Skin of body (tissue), 2 donors: ENCODE measurements around the gene MCM3AP.

GRCh38 chr21:46000389-46001422 lies 19.1 kb downstream of the COL6A1 start:
- RAMPAGE, long total RNA = no peak

GRCh38 chr21:46049032-46050023 lies 48.6 kb upstream of the COL6A2 start:
- RAMPAGE, long total RNA = no peak

DNA sequence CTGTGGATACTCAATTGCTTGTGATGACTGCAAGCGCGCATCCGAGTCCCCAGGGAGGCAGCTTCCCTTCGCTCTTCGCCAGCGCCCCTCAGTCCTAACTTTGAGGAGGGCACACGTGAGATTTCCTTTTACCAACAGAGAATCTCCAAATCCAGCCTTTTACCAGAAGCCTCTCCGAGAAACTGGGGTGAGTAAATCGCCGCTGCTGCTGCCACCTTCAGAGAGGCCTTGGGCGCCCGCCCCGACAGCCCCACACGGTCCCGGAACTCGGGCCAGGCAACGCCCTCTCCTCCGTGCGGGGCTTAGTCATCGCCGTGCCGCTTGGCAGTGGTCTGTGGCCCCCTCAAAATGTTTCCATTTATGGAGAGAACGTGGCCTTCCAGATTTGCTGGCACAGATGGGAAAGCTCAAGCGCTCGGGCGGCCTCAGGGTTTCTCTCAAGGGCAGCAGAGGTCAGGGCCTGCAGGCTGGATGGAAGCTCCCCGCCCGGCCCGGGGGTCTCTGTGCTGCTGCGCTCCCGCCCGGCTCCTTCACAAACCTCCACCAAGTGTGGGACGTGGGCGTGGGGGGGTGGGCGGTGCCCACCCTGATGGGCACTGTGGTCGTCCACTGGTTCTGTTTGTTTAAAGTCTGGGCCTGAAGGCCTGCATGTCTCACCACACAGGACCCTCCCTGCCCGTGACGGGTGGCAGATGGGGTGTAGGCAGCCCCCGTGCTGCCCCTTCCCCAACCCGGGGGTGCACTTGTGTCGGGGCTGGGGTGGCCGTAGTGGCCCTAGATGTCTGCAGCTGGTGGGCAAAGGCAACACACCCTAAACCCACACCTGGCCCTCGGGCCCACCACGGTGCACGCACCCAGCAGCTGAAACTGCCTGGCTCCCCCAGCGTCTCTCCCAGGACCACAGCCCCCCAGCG lies 41.2 kb upstream of the COL6A2 start:
- RAMPAGE, long total RNA = no peak

DNA sequence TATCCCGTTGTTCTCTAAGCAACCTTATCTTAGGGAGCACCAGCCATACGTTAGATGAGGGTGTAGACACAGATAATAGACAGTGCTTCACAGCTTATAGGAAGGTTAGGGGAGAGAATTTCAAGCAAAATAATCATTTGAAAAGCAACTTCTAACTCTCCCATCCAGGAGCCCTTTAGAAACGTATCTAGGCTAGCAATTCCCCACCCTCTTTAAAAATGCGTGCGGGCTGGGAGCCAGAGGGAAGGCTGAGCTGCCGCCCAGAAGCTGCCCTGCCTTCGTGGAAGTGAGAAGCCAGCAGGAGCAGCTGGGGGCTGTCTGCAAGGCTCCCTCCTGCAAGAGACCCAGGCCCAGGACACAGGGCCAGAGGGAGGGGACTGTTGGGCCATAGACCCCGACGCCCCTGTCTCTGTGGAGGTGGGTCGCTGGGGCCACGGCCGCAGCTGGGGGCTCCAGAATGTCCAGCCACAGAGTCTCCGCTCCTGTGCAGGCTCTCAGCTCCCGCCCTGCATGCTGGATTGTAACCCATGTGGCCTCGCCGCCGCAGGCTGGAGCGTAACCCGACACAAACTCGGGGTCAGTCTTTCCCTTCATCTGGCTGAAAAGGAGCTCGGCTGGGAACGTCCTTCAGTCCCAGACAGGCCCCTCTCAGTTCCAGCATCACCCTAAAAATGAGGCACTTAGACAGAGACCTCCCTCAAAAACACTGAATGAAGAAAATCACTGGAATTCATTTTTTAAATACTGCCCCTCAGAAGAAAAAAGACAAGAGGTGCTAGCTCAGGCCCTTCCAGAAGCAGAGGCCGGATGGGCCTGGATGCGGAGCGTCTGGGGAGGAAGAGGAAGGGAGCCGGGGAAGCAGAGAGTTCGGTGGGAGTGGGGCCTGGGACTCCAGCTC lies 31.0 kb upstream of the COL6A2 start:
- RAMPAGE, long total RNA = no peak

DNA sequence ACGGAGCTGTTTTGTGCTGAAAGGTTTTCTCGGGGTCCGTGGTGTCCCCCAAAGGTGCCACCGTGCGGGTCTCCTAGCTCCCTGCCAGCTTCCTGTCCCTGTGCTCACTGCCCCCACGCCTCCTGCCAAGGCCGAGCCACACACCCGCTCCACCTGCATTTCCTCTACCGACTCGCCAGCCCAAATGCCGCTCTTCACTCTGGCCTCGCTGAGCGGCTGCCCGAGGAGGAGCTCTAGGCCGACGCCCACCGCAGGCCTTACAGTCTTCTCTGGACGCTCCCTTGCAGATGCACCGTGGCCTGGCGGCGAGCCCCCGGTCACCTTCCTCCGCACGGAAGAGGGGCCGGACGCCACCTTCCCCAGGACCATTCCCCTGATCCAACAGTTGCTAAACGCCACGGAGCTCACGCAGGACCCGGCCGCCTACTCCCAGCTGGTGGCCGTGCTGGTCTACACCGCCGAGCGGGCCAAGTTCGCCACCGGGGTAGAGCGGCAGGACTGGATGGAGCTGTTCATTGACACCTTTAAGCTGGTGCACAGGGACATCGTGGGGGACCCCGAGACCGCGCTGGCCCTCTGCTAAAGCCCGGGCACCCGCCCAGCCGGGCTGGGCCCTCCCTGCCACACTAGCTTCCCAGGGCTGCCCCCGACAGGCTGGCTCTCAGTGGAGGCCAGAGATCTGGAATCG lies 26.3 kb downstream of the FTCD start:
- RAMPAGE, long total RNA = no peak

DNA sequence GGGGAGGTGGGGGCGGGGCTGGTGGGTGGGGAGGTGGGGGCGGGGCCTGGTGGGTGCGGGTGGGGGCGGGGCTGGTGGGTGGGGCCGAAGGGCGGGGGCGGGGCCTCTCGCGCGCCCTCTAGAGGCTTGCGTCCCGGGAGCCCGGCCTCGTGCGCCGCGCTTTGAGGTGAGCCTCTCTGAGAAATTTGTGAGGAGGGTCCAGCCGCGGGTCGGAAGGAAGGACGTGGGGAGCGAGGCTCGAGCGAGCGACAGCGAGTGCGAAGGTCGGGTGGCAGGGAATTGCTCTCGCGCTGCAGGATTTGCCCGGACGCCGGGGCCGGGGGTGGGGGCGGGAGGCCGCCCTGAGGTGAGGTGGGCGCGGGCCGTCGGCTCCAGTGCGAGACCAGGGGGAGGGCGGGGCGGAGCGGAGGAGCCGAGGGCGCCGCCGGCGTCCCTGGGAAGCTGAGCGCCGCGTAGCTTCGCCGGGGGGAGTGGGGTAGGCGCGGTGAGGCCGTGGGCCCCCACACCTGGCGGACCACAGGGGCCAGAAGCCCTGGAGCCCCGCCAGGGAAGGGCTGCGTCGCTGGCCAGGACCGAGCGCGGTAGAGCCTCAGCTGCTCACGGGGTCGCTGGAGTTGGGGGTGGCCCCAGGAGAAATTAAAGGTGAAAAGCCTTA lies 654 bp upstream of the LSS start:
- RAMPAGE, long total RNA = no peak

DNA sequence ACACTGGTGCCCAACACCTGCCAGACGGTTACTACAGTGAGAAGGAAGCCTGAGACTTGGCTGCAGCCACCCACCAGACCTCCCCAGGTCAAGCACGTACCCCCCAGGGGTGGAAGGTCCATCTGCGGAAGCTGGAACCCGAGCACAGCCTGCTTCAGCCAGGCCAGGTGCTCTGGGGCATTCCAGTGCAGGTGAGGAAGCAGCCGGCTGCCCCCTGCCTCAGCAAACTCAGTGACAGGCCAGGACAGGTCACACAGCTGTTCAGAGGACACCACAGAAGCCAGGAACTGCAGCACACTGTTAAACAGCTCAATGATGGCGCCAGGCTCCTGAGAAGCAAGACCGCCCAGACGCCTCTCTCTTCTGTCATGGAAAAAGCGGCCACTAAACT lies 16.1 kb upstream of the LSS start:
- RAMPAGE, long total RNA = no peak

- RAMPAGE, long total RNA = no peak
Observed at GRCh38 chr21:46254362-46255075, 25.9 kb upstream of the LSS start.

- RAMPAGE, long total RNA = no peak
Observed at GRCh38 chr21:46256241-46256723, 27.7 kb upstream of the LSS start.

DNA sequence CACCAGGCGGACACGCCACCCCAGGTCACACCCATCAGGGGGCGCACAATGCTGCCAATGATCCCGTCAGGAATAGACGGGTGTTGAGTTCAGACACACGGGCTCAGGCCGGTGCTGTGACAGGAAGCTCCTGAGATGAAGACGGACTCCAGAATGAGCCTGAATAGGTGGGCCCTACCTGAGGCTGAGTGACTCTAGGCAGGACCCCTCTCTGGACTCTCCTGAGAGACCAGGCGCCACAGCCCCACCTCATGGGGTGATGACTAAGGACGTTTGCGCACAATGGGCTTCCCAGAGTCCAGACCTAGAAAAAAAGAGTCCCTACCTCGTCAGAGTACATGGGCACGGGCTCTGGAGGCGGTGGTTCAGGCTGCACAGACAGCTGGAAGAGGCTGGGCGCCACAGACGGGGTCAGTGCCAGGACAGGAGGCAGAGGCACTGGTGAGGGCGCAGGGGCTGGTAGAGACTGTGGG lies 20.4 kb downstream of the MCM3AP start:
- RAMPAGE, long total RNA = no peak

- RAMPAGE, long total RNA = no peak
Observed at GRCh38 chr21:46285515-46286133, at the start of gene MCM3AP. Gene MCM3AP, minus strand, starts transcription at chr21:46285611.

- RAMPAGE, long total RNA = no peak
Observed at GRCh38 chr21:46374710-46375444, 50.9 kb downstream of the PCNT start.

DNA sequence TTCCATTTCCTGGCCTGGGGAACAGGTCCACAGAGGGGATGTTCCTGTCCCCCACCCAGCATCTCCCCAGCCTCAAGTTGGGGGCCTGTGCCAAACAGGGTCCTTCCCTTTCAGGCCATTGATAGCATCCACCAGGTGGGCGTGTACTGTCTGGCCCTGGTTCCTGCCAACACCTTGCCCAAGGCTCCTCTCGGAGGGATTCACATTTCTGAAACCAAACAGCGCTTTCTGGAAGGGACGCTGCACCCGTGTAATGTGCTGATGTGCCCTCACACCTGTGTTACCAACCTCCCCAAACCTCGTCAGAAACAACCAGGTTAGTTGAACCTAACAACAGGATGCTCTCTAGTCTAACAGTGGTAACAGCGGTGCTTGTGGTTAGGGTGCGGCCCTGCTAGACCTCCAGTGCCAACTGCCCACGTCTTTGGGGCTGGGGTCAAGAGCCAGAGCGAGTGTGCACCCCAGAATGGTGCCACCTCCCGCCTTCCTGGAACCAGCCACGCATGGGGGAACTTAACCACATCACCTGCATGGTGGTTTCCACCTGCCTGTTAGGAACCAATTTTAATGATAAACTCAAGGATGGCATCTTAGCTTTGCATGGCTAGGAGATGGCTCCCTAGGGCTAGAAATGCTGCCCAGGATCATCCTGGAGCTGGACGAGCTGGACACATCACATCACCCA lies 54.3 kb downstream of the S100B start:
- RAMPAGE, long total RNA = no peak

- RAMPAGE, long total RNA = no peak
Observed at GRCh38 chr21:46554046-46554412, 50.9 kb downstream of the S100B start.

DNA sequence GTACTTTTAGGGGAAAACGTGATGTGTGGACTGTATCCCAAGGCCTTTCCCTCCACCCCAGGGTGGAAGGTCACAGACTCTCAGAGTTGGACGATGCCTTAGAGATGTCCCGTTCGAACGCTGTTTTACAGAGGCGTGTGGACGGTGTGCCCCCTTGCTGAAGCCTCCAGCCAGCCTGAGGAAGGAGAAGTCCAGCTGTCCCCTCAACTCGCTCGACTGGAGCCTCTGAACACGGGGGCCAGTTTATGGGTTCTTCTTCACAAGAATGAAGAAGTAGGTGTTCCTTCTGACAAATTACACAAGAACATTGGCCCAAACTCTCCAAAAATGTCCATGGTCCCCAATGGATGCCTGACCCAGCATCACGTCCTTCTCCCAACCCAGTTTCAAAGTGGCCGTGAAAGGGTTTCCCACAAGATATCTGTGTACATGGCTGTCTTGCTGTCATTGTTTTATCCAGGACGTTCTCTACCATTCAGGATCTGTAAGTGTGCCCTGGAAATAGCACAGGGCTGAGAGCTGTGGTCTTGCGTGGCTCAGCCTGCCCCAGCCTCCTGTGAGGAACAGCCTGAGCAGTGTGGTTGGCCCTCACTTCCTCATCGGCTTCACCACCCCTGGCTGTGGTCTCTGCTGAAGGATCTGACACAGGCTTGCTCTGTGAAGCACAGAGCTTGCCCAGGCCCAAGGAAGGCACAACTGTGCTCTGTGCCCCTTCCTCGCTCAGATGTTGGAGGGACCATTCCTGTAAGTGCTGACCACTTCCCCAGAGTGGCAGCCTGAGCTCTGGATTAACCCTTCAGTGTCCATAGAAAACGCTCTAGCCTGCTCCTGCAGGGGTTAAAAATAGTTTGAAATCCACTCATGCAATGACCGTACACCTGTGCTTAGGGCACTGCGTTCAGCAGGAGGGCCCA lies 1.0 kb upstream of the S100B start:
- RAMPAGE, long total RNA = no peak